Metastatic Breast Carcinoma in the Brain (tissue), 10 donors: ENCODE data around the genes CYP26B1 and EXOC6B.

GRCh38 chr2:70223557-70223864 lies 24.9 kb downstream of the TIA1 start:
- PRO-cap, 10 experiments, result no peak in any of the 10 experiments

DNA sequence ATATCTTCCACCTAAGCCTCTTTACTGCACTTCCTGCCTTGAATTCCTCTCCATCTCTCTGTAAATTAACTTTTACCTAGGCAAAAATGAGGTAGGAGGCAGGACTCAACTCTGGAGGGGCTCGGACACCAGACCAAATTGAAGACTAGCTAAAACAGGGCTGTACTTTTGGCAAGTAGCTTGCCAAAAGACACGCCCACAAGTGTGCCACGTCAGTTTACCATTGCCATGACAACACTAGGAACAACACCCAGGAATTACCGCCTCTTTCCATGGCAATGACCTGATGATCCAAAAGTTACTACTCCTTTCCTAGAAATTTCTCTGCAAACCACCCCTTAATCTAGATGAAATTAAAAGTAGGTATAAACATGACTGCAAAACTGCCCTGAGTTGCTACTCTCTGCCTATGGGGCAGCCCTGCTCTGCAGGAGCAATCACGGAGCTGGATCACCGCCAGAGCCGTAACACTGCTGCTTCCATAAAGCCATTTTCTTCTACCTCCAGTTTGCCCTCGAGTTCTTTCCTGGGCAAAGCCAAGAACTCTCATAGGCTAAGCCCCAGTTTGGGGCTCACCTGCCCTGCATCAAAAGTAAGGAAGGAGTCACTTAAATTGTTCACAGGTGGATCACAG lies 65.9 kb upstream of the FAM136A start:
- PRO-cap, 10 experiments, result peak in 1 of 10 experiments; most common plus-strand start position 274 of the sequence (in 1); most common minus-strand start position 140 of the sequence (in 1)

- PRO-cap, 10 experiments, result no peak in any of the 10 experiments
Measured at GRCh38 chr2:70440442-70441092, 113.1 kb downstream of the TGFA start.

- PRO-cap, 10 experiments, result no peak in any of the 10 experiments
Measured at GRCh38 chr2:70509532-70510120, 44.0 kb downstream of the TGFA start.

GRCh38 chr2:70523965-70524823 lies 29.4 kb downstream of the TGFA start:
- PRO-cap, 10 experiments, result peak in 1 of 10 experiments; most common plus-strand start chr2:70524524 (in 1); most common minus-strand start chr2:70524471 (in 1)

DNA sequence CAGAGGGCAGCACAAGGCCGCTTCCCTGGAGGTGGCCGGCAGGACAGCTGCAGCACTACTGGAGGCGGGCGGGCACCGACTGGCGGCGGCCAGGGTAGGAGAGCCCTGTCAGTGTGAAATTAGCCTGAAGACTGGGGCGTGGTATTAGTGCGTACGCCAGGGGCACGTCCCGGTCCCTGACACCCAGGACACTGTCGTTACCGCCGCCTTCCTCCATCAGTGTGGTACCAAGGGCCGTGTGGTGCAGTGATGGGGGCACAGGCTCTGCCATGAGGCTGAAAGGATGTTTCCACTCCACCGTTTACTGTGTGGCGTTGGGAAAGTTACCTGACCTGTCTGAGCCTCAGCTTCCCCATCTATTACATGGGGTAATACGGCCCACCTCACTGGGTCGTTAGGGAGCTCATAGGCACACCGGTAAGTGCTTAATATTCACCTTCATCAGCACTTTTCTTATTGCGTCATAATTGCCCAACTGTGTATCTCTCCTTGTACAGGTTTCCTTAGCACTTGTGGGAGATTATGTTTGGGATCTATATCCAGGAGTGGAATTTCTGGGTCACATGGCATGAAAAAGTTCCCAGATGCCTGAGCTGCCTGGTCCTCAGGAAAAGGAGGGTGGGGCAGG lies 28.6 kb upstream of the VAX2 start:
- PRO-cap, 10 experiments, result peak in 1 of 10 experiments; most common minus-strand start position 81 of the sequence (in 1)

DNA sequence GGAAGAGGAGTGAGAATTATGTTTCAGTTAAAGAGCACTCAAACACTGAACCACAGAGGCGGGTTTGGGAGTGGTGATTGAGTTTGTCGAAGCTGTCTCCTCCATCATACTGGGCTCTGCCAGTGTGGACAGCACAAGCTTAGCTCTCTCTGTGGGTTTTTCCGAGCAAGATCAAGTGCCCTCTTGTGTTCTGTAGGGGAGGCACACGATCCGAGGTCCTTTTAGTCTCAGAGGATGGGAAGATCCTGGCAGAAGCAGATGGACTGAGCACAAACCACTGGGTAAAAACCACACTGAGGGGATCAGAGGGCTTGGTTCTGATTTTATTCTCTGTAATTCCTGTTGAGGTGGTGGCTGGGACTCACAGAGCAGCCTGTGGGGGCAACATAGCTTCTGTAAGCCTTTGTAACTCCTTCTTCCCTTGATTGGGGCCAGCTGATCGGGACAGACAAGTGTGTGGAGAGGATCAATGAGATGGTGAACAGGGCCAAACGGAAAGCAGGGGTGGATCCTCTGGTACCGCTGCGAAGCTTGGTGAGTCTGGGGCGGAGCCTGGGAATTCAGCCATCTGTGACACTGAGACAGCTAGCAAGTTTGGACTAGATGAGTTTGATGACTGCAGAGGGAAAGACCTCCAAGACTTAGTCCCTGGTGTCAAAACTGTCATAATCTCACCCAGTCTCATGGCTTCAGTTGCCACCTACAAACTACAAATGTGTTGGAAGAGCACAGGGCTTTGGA lies 2.0 kb downstream of the NAGK start:
- PRO-cap, 10 experiments, result peak in 2 of 10 experiments; most common plus-strand start position 602 of the sequence (in 1); most common minus-strand start position 111 of the sequence (in 1)

GRCh38 chr2:71138357-71138794 lies 7.9 kb downstream of the MPHOSPH10 start:
- PRO-cap, 10 experiments, result no peak in any of the 10 experiments

- PRO-cap, 10 experiments, result no peak in any of the 10 experiments
Measured at GRCh38 chr2:71423723-71424174, 42.8 kb upstream of the DYSF start.

DNA sequence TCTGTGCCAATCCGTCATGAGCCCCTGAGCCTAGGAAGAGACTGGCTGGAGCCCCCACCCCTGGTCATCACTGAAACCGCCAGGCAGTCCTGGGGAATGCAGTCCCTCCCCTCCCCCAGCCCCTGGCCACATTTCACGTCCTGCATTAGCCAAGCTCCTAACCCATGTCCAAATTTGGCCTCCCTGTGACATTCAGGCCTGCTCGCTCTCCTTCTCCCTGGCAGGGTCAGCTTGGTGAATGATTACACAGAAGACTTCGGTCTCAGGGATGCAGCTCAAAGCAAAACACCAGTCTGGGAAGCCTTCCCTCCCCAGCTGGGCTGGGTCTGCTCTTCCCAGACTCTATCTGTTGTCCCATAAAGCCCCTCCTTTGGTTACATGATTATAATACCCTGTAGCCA lies 10.3 kb upstream of the DYSF start:
- PRO-cap, 10 experiments, result no peak in any of the 10 experiments

- PRO-cap, 10 experiments, result no peak in any of the 10 experiments
Measured at GRCh38 chr2:71467922-71468585, 1.6 kb downstream of the DYSF start.

GRCh38 chr2:71605178-71605596 lies 138.7 kb downstream of the DYSF start:
- PRO-cap, 10 experiments, result no peak in any of the 10 experiments

DNA sequence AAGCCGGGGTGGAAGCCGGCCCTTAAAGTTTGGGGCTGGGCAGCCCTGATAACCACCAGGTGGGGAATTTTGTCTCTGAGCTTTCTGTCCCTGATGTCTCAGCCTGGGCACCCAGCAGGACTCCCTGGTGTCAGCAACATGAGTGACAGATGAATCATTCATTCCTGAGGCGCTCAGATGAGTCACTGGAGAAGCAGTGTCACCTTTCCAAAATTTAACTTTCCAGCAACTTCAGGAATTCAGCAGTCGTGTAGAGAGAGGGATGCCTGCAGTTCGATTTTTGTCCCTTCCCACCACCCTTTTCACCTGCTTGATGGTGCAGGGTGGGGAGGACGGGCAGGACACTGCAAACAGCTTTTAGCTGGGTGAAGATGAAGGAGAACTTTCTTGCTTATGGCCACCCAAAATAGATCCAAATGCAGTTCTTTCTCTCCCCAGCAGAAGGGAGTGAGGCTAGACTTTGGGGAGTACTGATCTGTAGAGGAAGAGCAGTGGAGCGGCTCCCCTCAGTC lies 318.5 kb downstream of the DYSF start:
- PRO-cap, 10 experiments, result peak in 6 of 10 experiments; most common plus-strand start position 245 of the sequence (in 4); most common minus-strand start position 123 of the sequence (in 4)

GRCh38 chr2:72143916-72144256 lies 3.8 kb downstream of the CYP26B1 start:
- PRO-cap, 10 experiments, result no peak in any of the 10 experiments

GRCh38 chr2:72144257-72145245 lies 3.1 kb downstream of the CYP26B1 start:
- PRO-cap, 10 experiments, result no peak in any of the 10 experiments

- PRO-cap, 10 experiments, result no peak in any of the 10 experiments
Measured at GRCh38 chr2:72146824-72148097, at the start of gene CYP26B1. TSS of gene CYP26B1 (minus strand) at chr2:72147862.

- PRO-cap, 10 experiments, result no peak in any of the 10 experiments
Measured at GRCh38 chr2:72204884-72205794, 57.5 kb upstream of the CYP26B1 start.

DNA sequence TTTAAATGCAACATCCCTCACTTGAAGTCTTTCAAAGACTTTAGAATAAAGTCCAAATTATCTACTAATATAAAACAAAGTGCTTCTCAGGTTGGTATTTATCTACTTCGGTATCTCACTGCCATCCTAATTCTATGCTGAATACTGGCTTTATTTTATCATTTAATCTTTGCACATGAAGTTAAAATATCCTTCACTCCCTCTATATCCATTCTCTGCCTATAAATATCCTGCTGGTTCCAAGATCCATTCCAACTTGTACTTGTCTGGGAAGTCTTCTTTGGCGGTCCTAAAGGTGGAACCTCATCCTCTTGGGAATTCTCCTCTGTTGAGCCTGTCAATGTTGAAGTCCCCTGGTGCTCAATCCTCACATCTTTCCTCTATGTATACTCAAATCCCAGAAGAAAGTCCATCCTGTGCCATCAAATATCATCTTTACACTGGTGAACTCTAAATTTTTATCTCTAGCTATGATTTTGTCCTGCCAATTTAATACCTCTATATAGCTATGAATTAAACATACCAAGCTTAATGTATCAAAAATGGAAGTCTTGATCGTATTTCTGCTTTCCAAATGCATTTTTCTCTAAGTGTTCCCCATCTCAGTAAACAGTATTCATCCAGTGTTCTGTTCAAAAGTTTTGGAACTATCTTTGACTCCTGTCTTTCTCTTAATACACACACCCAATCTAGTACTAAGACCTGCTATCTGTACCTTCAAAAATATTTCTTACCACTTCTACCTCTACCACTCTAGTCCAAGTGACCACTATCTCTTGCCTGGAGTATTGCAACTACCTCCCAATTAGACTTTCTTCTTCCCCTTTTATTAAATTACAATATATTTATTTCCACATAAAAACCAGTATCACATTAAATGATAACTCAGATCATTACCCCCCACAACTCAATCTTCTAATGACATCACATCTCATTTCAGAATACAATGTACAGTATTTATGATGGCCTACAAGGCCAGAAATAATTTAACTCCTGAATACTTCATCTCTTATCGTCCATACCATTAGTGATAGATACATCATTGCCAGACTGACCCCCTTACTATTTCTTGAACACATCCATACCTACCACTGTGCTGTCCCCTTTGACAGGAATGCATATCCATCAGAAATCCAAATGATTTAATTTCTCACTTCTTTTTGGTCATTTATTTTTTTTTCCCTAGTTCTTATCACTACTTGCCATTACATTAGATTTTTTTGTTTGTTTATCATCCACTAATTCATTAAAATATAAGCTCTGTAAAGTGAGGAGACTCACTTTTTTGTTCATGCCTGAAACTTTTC lies 329.5 kb upstream of the CYP26B1 start:
- PRO-cap, 10 experiments, result no peak in any of the 10 experiments

DNA sequence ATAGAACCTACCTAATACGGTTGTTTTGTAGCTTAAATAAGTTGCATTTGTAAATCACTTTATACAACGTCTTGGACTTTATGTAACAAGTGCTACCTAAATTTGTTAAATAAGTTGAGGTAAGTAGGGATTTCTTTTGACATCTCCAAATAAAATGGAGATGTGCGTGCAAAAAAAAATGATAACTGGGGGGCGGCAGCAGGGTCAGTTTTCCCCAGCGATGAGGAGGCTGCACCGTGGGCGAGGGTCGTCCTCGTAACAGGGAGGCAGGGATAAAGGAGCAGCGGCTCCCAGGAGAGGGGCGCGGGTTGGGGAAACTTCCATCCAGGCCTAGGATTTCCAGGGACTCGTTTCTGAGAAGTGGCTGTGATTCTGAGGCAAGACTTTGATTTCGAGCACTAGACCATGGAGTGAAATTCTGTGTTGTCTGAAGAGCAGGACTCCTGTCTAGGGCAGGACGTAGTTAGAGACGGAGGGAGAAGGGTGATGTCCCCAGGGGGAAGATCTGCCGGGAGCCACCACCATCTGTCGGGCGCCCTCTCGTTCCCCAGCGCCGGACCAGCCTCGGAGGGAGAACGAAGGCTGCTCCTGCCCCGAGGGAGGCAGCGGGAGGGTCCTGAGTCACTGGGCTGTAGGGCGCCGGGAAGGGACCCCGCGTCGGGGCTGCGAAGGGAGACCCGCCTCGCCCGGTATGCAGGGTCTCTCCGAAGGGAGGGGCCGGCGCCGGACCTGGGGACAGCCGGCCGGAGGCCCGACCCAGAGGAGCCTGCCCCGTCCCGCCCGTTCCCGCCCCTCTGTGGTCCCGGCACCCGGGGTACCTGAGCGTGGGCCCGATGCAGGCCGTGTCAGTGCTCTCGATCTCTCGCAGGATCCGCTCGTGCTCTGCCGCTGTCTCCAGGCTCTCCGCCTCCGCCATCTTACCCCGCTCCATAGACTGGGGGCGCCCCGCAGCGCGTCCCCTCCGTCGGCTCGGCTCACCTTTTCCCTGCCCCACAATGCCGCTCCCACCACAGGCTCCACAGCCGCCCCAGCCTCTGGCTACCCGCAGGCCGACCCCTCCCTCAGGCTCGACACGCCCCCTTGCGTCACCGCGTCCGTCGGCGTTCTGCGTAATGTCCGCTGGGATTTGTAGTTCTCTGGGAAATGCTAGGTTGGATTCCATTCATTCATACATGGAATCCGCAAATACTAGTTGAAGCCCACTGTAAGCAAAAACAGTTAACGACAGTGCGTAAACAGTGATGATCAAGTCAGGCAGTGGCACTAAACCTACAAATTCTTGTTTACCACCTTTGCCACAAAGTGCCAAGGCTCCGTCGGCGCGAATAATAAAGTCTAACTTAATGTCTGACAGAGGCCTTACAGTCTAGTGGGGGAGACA lies at the start of gene EXOC6B:
Gene EXOC6B (minus strand): TSS at position 1,054 of the 1,381 bp plus-strand sequence.
- PRO-cap, 10 experiments, result peak in 10 of 10 experiments; most common plus-strand start position 848 of the sequence (in 1); most common minus-strand start position 1,036 of the sequence (in 10)

DNA sequence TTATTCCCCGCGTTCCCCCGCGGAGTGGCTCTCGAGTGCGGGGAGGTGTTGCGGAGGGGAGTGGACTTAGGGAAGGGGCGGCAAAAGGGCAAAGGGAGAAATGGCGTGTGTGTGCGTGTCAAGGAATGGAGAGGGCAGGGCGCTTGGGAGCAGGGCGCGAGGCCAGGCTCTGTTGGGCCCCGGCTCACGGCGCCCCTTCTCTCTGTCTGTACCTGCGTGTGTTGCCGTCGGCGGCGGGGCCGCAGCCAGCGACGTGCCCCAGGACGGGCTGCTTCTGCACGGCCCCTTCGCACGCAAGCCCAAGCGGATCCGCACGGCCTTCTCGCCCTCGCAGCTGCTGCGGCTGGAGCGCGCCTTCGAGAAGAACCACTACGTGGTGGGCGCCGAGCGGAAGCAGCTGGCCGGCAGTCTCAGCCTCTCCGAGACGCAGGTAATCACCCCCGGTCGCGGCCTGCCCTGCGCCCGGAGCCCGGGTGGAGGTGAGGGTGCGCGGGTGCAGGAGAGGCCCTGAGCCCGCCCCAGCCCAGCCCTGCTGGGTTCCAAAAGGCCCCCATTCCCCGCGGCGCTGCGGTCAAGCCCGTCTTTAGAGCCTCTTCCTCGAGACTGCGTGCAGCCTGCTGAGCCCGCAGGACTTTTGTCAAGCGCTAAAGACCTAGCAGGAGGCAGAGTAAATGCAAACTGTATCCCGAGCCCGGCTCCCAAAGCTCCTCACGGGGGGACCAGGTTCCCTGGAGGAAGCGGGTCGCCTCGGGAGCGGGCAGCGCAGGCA lies 6.9 kb downstream of the EMX1 start:
- PRO-cap, 10 experiments, result no peak in any of the 10 experiments